Fallopian tube (tissue), 1 donor: ENCODE measurements around a stretch of chr6.

DNA sequence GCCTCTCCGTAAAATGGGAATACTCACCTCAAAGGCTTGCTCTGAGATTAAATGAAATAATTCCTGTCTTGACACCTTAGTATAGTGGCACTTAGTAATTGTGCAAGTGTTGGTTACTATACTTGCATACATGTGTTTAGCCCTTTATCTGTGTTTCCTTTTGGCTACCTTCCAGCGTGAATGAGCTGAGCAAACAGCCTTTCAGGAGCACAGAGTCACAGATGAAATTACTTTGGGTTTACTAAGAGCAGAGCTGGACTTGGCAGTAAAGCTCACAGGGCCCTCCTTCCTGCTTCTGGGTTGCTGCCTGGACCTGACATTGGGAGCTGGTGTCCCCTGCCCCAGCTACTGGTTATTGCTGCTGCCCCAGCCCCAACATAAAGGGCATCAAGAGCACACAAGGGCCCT lies 32.7 kb downstream of the CD164 start:
- PRO-cap = no peak

DNA sequence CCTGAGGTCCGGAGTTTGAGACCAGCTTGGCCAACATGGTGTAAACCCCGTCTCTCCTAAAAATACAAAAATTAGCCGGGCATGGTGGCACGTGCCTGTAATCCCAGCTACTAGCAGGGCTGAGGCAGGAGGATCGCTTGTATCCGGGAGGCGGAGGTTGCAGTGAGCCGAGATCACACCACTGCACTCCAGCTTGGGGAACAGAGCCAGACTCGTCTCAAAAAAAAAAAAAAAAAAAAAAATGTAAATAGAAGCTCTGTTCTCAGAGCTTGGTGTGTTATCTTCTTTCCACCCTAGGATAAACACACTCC lies 1.7 kb upstream of the CD164 start:
- PRO-cap = no peak

DNA sequence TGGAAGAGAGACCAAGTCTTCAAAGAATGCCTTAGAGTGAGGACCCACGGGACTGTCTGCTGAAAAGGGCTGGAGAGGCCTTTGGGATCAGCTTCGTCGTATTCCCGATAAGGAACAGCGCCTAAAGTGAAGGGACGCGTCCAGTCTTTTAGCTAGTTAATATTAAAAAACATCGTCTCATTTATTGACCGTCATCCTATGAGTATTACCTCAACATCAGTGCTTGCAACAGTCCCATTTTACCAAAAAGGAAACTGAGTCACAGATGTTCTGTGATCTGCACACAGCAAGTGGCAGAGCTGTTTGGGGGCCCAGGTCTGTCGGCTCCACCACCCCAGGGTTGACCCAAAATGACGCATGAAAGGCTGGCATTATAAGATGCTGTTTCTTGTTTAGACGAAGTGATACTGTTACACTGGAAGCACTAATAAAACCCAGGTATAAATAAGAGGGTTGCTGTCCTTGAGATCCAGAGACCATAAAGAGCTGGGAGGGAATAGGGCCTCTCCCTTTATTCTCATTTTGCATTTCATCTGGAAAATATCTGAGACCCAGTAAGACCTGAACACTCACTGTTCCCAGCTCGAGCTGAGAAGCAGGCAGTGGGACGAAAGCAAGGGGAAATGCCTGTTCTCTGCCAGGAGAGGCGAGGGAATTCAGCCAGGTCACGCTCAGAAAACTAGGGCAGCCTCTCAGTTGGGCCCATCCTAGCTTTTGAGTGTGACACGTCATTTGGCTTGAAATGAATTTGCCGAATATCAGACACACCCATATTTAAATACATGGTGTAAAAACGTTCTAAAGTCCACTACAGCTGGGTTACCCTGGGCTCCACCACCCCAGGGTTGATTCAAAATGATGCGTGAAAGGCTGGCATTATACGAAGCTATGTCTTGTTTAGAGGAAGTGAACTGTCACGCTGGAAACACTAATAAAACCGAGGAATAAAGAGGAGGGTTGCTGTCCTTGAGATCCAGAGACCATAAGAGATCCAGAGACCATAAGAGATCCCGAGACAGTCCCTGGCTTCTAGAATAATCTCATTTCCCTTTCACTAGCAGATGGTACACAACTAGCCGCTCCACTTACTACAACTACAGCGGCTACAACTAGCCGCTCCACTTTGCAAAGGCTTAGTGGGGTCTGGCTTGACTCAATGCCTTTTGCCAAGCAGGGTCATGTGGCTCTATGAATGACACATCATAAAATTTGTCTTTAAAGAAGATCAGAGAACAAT lies 1.4 kb upstream of the MICAL1 start:
- PRO-cap = no peak

DNA sequence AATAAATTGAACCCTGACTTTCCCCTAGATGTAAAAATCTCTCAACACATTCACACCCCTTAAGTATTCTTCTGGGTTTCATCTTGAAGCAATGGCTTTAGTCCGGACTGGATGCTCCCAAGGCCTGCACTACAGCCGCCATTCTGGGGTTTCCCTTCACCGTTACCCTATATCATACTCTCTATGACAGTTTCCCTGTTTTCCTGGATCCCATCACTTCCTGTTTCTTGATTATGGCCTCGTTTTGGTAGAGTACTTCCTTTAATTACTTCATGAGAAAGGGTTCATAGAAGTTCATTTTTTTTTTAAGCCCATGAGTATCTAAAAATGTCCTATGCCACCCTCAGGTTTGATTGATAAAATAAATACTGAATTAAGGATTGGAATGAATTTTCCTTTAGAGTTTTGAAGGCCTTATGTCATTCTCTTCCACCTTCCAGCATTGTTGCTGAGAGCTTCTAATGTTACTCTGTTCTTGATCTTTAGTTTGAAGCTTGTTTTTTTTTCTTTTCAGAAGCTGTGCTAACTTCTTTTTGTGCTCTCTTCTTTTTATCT lies 11.8 kb downstream of the FIG4 start:
- PRO-cap = no peak

GRCh38 chr6:109760057-109760687 lies 69.1 kb downstream of the FIG4 start:
- PRO-cap = no peak

DNA sequence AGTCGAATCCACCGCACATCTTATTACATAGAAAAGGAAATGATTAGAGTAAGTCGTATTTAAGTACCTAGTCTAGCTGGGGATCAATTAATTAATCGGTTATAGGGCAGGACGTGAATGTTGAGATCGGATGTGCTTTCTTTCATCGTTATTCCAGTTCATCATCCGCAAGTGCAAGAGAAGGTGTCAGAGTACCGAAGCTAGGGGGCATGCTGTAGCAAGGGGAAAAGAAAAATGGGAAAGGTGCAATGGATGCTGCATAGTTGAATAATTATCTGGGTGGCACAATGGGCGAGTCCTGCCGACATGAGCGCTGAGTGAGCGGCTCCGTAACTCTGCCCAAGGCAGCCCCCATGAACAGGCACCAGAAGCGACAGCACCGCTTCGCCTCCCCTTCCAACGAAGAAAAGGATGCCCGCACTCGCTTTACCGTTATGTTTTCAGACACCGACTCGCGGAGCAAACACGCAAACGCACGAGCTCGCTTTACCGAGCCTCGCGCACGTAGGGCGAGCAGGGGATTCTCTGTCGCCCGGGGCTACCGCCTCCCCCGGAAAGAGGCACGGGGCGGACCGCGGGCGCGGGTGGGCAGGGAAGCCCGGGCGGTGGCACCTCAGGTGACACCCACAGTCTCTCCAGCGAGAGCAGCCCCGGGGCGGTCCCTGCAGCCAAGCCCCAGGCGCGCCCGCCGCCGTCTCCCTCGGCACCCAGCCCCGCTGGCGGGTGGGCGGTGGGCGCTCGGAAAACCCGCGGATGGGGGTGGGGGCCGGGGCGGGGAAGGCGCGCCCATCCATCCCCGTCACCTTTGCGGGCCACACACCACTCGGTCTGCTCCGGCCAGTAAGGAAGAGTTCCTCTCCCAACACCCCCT lies 704 bp downstream of the WASF1 start:
- PRO-cap = no peak

- PRO-cap = no peak
These were observed 1.4 kb downstream of the CDC40 start for GRCh38 chr6:110181516-110182122.

- PRO-cap = no peak
These were observed 929 bp downstream of the METTL24 start for GRCh38 chr6:110357211-110357629.

DNA sequence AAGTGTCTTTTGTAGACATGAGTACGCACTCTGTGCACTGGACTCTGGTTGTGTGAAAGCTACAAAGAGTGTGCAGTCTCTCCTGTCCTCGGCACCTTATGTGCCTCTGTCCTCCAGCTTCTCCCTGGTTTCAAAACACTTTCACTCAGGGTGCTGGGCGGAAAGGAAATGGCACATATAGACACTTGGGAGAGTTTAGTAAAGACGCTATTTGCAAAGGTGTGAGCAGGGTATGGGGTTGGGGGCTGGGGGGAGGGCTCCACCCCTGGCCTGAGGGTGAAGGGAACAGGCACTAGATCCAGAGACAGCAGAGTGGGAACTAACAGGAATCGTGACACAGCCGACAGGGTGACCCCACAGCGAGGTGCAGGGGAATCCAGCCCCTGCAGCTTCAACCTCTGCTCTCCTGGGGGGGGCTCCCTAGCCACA lies 66.4 kb upstream of the SLC22A16 start:
- PRO-cap = no peak

- PRO-cap = no peak
These were observed 84.2 kb upstream of the SLC22A16 start for GRCh38 chr6:110560595-110561081.

GRCh38 chr6:110589744-110590358 lies 113.4 kb upstream of the SLC22A16 start:
- PRO-cap = no peak

GRCh38 chr6:110930226-110930523 lies 28.3 kb upstream of the GTF3C6 start:
- PRO-cap = no peak

GRCh38 chr6:111113497-111114651 lies 26.6 kb downstream of the SLC16A10 start:
- PRO-cap = no peak

- PRO-cap = unidirectional peak, minus-strand start at chr6:111122260
These were observed 34.7 kb downstream of the SLC16A10 start for GRCh38 chr6:111121929-111122459.

DNA sequence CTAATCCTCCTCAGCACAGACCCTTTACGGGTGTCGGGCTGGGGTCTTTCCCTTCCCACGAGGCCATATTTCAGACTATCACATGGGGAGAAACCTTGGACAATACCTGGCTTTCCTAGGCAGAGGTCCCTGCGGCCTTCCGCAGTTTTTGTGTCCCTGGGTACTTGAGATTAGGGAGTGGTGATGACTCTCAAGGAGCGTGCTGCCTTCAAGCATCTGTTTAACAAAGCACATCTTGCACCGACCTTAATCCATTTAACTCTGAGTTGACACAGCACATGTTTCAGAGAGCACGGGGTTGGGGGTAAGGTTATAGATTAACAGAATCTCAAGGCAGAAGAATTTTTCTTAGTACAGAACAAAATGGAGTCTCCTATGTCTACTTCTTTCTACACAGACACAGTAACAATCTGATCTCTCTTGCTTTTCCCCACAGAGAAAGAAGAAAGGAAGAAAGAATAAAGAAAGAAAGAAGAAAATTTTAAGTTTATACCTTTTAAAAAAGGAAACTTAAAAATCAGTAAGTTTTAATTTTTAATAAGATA lies 3.4 kb upstream of the MFSD4B start:
- PRO-cap = no peak

DNA sequence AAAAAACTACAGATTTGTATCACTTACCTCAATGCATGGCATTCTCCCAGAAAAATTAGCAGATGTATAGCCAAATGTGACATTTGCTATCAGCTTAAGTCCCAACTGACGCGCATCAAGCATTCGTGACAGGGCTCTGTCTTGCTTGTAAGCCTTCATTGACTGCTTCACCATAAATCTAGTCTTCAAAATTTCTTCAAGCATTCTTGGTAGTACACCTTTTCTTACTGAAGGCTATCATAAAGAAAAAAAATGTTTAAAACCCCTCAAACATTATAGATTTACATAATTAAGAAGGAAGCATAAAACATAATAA lies 70.3 kb downstream of the MFSD4B start:
- PRO-cap = no peak

- PRO-cap = no peak
These were observed 109.1 kb downstream of the REV3L start for GRCh38 chr6:111373829-111374368.

DNA sequence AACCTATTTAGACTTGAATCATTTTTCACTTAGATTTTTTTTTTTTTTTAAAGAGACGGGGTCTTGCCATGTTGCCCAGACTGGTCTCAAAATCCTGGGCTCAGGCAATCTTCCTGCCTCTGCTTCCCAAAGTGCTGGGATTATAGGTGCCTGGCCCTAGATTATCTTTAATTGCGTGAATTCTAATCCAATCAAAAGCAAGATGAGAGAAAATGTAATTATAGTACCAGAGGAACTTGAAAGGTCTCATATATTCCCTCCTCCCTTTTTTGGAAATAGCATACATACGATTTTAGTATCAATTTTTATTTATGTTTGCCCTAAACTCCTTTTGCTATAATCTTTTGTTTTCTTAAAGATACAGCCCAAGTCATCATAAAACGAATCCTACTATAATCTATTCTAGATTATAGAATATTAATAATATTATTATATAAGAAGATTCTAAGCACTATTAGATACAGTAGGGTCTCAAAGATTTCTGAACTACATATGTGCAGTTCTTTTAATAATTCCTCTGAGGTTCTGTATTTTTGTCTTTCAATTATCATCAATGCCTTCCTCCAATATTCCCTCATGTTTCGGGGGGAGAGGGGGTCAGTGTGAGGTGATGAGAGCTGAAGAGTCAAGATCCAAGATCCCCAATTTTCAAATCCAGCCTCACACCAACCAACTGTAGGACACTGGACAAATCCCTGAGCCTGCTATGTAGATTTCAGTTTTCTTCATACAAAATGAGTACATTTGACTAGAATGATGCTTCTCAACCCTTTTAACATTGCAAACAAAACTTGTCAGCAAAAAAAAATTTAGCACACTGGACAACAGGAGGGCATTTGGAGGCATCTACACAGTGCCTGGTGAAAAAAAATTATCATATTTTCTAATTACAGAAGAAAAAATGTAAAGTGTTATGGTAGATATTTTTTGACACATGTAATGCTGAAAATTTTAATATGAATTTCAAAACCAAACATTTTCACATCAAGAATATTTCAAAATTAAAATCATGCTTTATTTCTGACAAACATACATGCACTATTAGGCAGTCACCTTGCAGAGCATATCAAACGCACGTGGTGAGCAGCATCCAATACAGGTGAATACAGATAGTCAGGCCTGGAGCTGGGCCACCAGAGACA lies 9.5 kb downstream of the REV3L start:
- PRO-cap = no peak

GRCh38 chr6:111503536-111504052 lies 20.6 kb upstream of the REV3L start:
- PRO-cap = bidirectional peak, plus-strand start at chr6:111503897, minus-strand start at chr6:111503789

GRCh38 chr6:111572946-111573963 lies 32.4 kb downstream of the TRAF3IP2 start:
- PRO-cap = no peak